MCF 10A (cell line): ENCODE measurements around the gene PZP.

DNA sequence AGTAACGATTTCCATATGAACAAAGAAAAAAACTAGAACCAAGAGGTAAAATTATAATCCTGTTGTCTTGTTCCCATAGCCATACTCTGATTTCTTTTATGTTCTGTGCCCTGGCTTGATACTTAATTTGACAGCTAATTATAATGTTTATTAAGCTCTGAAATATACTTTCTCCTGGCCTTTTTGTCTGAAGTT is 51.9 kb downstream of the A2M start:
- PRO-cap: no peak
- RRBS: no CpG with 5 or more reads among the region's 1 CpG

DNA sequence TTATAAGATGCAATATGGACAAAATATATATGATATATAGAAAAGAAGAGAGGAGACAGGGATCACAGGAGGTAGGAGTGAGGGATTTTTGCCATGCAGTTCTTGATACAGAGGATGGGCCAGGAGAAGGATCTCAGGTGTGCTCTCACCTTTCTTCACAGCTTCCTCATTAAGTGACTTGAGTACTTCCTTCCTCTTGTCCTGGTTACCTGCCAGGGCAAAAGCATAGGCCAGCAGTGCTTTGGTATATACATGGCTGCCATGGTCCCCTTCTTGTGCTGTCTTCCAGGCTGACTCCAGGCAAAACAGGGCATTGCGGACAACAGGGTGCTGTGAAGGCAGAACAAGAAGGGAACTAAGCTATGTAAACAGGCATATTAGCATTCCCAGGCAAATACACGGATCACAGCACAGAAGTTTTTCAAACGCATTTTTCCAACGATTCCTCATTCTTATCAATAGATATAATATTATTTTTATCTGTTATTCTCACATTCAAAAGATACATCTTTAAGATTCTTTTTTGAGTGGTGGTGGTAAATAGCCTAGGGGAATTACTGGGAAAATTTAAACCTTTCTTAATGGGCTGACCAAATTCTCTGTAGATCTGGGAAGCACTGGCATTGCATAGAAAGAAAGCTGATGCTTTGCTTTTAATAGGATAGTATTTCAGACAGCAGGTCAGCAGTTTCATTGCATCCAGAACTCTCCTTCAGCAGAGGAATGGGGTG is 38.9 kb downstream of the A2M start:
- PRO-cap: no peak
- RRBS: no CpG with 5 or more reads among the region's 4 CpGs

DNA sequence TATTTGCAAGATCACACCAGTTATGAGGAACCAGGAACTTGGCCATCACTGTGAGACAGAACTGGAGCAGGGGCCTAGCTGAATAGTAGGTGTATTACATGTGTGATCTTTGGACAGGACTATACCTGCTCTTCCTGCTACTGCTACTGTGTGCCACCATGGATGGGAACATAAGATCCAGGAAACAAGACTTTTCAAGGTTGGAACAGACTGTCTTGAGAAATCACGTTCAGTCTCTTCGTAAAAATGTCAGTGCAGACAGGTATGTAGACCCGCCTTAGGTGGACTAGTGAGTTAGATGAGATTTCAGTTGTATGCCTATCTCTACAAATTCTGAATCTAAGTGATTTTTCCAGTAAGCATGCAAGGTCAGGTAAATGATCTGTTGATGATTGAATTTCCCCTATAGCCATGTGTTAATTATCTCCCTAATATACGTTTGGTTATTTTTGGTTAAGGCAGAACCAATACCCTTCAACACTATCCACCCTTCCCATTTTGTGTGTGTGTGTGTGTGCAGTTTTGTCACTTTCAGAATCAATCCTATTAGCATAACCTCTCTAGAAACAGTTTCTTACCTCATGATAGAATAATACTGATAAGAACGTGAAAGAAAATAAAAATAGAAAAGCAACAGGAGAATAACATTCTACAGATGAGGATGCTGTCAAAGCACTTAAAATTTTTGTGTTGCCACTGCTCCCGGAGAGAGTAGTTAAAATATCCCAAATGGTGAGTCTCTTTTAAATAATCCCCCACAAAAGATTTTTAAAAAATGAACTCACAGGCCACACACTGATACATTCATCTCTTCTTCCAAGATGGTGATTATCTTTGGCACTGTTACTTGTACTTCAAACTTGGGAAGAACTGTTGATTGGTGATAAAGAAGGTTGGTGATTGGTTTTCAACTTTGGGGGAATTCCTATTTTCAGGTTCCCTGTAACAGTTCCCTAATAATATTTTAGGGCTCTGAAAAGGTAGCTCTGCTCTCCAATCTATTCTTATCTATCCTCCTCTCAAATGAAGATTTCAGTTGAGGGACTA is 6.9 kb downstream of the A2M start:
- PRO-cap: no peak
- RRBS: no CpG with 5 or more reads among the region's 6 CpGs

DNA sequence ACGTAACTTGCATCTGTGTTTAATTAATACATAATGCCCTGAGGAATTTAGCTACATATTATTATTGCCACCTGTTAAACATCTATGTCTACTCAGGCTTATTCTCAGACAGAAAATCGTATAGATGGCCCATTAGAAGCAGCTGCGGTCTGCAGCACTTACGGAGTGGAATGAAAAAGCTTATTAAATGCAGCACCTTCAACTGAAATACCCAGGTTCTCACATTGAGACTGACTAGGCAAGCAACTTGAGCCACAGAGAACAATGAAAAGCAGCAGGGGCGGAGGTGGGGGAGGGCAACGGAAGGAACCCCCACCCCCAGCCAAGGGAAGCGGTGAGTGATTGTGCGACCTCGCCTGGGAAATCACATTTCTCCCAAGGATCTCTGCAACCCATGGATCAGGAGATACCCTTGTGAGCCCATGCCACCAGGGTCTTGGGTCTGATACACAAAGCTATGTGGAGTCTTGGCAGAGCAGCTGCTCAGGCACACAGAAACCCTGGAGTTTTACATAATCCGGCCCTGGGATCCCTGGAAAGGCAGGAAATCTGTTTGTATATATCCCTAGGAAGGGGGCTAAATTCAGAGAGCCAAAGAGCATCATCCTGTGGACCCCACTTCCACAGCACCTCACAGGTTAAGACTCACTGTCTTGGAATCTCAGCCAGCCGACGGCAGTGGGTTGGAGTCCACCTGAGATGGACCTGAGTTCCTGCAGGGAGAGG is 38.1 kb downstream of the PZP start:
- PRO-cap: no peak
- RRBS: no CpG with 5 or more reads among the region's 12 CpGs

GRCh38 chr12:9207869-9208086 is 417 bp downstream of the PZP start:
- PRO-cap: no peak
- RRBS: no CpG with 5 or more reads among the region's 2 CpGs

DNA sequence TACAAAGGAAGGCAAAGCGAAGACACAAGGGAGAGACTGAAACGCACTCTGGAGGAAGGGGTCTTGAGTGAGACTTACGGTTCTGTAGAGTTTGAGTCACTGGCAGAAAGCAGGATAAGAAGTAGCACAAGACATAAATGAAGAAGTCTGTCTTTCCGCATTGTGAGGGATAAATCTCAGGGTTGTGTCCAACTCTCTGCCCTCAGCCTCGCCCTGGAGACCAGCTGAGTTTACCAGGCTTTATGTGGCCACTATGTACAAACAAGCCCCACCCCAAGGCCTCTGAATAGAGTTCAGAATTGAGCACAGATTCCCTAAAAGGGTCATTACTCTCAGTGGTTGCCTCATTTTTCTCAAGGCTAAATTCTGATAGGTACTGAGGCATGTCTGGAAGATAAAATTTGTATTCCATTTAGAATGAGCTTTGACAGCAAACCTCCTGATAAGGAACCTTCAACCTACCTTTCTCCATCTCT is at the start of gene PZP:
TSS of gene PZP (minus strand) at position 215 of the 476 bp plus-strand sequence.
- PRO-cap: no peak
- RRBS: no CpG with 5 or more reads among the region's 5 CpGs

GRCh38 chr12:9346550-9347167 is 138.5 kb upstream of the PZP start:
- PRO-cap: no peak
- RRBS: no CpG with 5 or more reads among the region's 5 CpGs

DNA sequence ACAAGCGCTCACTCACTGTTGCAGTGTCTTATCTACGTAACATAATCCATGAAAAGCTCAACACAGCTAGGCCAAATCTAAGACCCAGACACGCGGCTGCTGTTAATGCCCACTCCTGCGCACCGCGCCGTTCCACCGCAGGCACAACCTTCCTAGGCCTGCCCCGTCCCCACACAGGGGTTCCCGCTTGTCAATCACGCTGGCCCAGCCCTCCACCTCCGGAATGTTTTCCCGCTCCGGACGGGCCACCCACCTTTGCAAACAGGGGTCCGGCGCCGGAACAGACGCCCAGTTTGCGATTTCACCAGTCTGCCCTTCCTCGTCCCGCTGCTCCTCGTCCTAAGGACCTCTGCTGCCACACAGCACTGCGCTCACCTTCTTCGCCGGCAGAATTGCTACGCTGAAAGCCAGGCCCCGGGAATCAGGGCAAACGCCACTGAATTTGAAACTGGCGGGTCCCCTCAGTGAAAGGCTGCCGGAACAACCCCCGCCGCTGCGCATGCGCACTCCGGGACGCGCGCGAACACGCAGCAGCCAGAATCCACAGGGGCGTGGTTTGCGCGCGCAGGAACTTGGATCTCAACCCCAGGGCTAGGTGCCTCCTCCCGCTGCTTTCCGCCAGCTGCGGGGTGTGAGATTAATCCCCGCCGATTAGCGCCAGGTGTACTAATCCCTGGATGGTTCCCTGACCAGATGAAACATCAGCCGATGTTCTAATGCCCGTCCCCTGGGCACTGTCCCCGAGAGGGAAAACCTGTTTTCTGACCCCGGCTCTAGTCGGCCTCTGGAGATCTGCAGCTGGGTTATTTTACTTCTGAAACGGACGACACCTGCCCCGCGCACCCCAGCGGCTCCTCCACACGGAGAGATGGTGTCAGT is 159.7 kb downstream of the KLRB1 start:
- PRO-cap: bidirectional peak, plus-strand start at position 252 of the sequence, minus-strand start at position 126 of the sequence; bidirectional peak, plus-strand start at position 559 of the sequence, minus-strand start at position 503 of the sequence
- RRBS: no CpG with 5 or more reads among the region's 63 CpGs

DNA sequence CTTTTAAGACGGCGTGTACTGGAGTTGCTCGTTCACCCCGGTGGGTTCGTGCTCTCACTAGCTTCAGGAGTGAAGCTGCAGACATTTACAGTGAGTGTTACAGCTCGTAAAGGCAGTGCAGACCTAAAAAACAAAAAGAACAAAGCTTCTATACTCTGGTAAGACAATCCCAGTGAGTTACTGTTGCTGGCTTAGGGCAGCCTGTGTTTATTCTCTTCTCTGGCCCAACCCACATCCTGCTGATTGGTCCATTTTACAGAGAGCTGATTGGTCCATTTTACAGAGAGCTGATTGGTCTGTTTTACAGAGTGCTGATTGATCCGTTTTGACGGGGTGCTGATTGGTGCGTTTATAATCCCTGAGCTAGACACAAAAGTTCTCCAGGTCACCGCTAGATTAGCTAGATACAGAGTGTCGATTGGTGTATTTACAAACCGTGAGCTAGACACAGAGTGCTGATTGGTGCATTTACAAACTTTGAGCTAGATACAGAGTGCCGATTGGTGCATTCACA is 158.0 kb downstream of the KLRB1 start:
- PRO-cap: no peak
- RRBS: no CpG with 5 or more reads among the region's 13 CpGs

- PRO-cap: unidirectional peak, minus-strand start at chr12:9870528
- RRBS: no CpG with 5 or more reads among the region's 2 CpGs
These were observed 1.3 kb upstream of the CLEC2B start for GRCh38 chr12:9870432-9870864.

GRCh38 chr12:9872580-9873030 is 3.5 kb upstream of the CLEC2B start:
- PRO-cap: no peak
- RRBS: no CpG with 5 or more reads among the region's 10 CpGs

DNA sequence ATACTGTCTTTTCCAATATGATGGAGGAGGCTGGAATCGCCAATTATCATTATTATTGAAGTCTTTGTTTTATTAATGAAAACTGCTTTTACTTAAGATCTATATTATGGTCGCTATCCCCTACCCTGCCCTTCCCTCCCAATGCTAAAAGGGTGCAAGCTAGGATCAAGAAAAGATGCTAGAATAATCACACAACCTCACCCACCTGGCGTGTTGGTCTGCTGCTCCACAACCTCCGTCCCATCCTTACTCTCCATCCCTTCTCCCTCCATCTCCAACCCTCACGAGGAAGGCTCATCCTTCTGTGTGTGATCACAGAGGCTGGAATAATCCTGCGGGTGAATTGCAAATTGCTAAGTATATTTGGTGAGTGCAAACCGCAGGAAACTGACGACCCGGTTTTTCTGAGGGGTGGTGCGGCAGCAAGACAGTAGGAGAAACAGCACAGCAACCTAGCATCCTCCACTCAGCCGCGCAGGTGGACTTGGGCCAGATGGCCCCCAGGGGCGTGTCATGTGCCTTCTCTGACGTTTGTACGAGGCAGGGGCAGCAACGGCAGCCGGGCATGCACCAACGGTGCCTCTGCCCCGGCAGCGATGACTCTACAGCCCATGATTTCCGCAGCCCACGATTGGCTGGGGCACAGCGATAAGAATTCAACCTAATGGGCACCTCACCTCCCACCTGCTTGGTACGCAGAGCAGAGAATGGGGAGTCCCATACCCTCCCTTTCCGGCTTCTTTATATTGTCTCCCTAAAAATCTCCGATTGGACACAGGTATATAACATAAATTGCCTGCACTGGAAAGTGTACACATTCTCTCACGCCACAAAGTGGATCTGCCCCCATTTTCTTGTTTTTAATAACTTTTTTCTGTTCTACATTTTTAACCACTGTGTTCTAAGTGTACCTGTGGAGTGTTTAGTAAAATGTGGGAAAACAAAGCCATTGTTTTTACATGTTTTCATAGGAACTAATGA is 11.0 kb upstream of the CLEC2A start:
- PRO-cap: no peak
- RRBS: no CpG with 5 or more reads among the region's 27 CpGs

DNA sequence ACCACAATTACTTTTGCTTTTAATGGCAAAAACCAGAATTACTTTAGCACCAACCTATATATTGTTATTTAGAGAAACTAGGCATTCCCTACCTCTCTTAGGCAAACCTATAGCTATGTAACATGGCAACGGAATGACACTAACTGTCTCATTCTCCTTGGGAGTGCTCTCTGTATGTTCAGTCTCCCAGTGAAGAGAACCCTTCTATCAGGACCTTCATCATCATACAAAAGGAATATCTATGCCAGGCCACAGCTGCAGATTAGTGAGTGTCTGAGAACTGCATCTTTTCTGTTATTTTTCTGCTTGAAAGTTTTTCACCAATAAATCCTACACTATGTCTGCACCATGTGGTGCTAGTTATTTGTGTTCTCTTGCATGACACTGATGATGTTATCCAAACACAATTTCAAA is 326 bp upstream of the CLEC12A start:
- PRO-cap: no peak
- RRBS: no CpG with 5 or more reads among the region's 1 CpG

GRCh38 chr12:10224592-10225113 is 12.0 kb downstream of the GABARAPL1 start:
- PRO-cap: no peak
- RRBS: no CpG with 5 or more reads among the region's 16 CpGs

- PRO-cap: unidirectional peak, plus-strand start at chr12:10225642
- RRBS: 91% methylated on average over 1 of the region's 14 CpGs
These were observed 12.7 kb downstream of the GABARAPL1 start for GRCh38 chr12:10225454-10225704.

DNA sequence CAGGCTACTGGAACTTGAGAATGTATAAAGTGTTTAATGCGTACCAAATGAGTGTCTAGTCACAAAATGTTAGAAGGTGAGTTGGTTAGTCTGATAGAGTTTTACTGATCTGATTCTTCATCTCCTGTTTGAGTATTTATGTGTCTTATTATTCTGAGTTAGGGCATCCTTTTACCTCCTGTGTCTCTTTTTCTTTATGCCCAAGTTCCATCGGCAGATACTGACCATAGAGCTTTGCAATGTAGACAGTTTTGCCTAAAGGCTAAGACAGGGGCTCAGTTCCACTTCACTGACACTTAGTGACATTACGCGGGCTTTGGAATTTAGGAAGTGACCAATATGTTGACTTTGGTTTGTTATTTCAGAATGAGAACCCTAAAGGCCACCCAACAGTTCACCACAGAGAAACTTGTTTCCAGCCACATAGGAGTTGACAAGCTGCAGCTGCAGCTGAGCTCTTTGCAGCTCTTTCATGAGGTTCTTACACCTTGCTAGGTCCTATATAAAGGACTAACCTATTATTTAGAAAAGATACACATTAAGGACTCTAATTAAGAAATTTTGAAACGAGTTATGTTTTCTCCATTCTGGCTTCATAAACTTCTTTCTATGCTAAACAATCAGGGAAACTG is 18.7 kb upstream of the KLRD1 start:
- PRO-cap: no peak
- RRBS: no CpG with 5 or more reads among the region's 5 CpGs

- PRO-cap: no peak
- RRBS: no CpG with 5 or more reads among the region's 3 CpGs
These were observed 796 bp downstream of the KLRD1 start for GRCh38 chr12:10308397-10308935.

DNA sequence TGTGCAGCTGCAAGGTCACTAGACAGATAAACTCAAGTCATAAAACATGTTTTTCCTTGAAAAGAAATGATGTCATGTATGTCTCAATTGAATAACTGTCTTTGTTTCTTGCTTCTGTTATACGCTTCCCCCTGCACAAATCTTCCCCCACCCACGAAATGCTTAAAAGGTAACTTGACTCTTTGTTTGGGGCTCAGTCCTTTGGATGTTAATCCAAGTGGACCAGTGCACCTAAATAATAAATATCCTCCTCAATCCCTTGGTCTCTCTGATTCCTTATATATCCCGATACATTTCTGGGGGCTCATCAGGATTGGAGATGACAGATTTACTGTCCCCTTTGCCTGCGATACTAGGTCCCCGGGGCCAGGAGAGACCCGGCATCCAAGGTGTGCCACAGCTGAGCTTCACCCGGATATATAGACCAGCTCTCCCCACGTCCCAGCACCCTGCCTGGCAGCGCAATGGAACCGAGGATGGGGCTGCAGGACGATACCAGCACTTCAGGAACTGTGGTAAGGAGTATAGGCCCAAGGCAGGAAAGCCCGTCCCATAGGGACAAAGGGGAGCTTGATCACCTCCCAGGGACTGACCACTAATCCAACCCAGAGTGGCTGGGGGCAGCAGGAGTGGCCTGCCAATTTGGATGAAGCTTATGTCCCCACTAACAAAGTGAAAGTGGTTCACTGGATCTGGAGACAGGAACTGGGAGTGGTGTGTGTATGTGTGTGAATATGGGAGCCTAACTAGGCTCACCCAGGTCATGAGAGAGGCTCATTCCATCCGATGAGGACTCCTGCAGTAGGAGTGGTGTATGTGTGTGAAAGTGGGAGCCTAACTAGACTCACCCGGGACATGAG is 26.1 kb downstream of the KLRK1 start:
- PRO-cap: bidirectional peak, plus-strand start at position 447 of the sequence, minus-strand start at position 419 of the sequence; bidirectional peak, plus-strand start at position 777 of the sequence, minus-strand start at position 748 of the sequence
- RRBS: no CpG with 5 or more reads among the region's 14 CpGs

- PRO-cap: no peak
- RRBS: no CpG with 5 or more reads among the region's 3 CpGs
These were observed 22.5 kb upstream of the MAGOHB start for GRCh38 chr12:10635878-10636434.

GRCh38 chr12:10709644-10710452 is 13.3 kb downstream of the YBX3 start:
- PRO-cap: no peak
- RRBS: no CpG with 5 or more reads among the region's 20 CpGs